ENCODE measurements around the gene MCFD2.

- PRO-cap, result no peak
These were observed 17.3 kb downstream of the PRKCE start for GRCh38 chr2:45668486-45669436.

- PRO-cap, result no peak
These were observed 185.3 kb downstream of the PRKCE start for GRCh38 chr2:45836498-45837530.

- PRO-cap, result no peak
These were observed 275.3 kb downstream of the PRKCE start for GRCh38 chr2:45926575-45927453.

GRCh38 chr2:46029237-46030358, 267.6 kb upstream of the EPAS1 start:
- PRO-cap, result no peak

GRCh38 chr2:46188353-46188702, 108.9 kb upstream of the EPAS1 start:
- PRO-cap, result no peak

DNA sequence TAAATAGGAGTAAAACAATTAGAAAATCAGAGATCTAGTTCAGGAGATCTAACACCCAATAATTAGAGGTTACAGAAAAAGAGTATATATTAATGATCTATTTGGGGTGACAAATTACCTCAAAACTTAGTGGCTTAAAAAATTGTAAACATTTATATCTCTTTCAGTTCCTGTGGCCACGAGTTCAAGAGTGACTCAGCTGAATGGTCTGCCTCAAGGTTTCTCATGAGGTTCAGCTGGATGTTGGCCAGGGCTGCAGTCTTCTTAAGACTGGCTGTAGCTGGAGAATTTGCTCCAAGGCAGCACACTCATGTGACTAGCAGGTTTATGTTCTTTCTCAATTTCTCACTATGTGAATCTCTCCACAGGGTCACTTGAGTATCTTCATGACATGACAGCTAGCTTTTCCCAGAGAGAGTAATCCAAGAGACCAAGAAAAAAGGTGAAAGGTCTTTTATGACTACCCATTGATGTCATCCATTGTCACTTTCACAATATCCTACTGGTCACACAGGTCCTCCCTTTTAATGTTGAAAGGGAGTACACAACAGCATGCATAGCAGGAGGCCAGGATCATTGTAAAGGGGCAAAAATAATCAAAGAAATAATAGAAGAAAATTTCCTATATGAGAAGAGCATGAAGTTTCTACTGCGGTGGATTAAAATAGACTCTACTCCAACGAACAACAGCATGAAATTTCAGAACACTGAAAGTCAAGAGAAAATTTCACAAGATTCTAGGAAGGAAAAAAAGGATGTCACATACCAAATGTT, 72.4 kb upstream of the EPAS1 start:
- PRO-cap, result no peak

DNA sequence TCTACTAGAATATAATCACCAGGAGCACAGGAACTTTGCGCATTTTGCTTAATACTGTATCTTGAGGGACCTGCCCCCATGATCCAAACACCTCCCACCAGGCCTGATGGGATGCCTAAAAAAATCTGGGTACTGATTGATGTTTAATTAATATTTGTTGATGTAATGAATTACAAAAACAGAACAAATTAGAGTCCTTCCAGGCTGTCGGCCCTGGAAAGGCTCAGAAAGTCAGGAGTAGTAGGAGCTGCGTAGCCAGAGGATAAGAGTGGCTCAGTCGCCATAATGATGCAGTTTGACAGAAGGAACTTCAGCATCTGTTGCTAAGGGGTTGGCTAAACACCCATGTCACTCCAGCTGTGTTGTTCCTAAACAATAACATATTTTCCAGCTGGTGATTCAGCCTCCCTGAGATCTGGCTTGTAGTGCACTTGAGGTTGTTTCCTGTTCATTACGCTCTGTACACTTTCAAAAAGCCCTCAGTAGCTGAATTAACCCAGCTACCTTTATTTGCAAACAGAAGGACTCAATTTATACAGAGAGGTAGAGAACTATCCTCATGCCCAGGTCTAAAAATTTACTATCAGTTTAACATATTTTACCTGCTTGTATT, 39.8 kb upstream of the EPAS1 start:
- PRO-cap, result no peak

DNA sequence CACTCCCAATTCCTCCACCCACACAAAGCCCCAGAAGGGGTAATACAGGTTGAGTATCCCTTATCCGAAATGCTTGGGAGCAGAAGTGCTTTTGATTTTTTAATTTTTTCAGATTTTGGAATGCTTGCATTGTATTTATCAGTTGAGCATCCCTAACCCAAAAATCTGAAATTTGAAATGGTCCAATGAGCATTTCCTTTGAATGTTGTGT, 51.3 kb downstream of the EPAS1 start:
- PRO-cap, result no peak

DNA sequence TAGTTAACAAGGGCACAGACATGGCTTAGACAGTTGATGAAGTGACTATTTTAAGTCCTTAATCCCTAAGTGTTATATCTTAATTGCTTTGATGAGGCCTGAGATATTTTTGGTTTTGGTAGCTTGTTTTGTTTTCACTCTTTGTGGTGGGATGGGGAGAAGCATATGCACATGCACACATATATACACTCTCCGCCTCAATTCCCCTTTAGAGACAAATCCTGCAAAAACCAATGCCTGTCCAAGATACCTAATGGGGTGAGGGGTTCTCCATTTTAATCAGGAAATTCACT, 66.7 kb downstream of the EPAS1 start:
- PRO-cap, result no peak

DNA sequence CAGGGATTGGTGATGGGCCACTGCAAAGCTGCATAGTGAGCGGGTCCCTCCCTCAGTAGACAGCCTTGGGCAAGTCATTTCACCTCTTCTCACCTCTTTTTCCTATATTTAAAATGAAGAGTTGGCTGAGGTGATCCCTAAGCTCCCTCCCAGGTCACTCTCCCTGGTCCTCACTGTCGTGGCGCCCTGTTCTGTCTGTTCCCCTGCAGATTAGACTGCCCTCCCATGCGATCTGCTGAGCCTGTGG, 78.1 kb downstream of the EPAS1 start:
- PRO-cap, result no peak

- PRO-cap, result no peak
These were observed 119.6 kb downstream of the EPAS1 start for GRCh38 chr2:46416763-46417263.

DNA sequence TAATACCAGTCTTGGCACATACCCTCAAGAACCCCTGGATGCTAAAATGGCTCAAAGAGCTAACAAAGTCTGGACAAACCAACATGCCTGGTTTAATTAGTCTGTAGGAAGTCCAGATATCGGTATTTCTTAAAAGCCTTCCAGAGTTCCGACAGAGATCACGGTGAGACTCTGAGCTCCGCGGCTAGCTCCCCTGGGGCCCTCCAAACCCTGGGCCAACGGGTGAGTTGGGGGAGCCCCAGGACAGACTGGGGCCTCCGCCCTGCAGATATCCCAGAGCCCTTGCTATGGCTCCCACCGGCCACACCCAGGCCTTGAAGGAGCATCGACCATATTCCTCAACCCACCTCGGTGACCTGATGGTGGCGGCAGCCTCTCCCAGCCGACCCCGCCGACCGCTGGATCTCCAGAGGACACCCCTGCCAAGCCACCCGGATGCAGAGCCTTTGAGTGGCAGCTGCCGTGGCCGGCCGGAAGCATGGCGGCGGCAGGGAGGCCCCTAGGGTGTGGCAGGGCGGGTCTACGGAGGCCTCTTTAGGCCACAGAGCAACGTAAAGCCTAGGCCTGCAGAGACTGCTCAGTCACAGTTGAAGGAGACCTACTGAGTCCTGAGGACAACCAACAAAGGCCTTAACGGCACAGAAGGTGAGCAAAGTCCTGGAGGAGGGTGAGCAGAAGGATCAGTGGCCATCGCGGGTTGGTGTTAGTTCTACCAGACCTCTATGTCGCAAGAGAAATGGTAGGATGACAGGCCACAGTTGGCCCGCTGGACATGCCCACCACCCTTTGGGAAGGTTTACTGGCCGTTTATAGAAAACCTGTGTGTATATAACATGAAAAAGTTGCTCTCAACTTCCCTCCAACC, 113.4 kb upstream of the RHOQ start:
- PRO-cap, result no peak

- PRO-cap, result no peak
These were observed 21.1 kb upstream of the RHOQ start for GRCh38 chr2:46521145-46521597.

- PRO-cap, result no peak
These were observed 2.9 kb upstream of the ATP6V1E2 start for GRCh38 chr2:46545215-46545810.

- PRO-cap, result no peak
These were observed 39.5 kb downstream of the CRIPT start for GRCh38 chr2:46656523-46657007.

GRCh38 chr2:46759223-46759812, 60.2 kb downstream of the SOCS5 start:
- PRO-cap, result no peak

DNA sequence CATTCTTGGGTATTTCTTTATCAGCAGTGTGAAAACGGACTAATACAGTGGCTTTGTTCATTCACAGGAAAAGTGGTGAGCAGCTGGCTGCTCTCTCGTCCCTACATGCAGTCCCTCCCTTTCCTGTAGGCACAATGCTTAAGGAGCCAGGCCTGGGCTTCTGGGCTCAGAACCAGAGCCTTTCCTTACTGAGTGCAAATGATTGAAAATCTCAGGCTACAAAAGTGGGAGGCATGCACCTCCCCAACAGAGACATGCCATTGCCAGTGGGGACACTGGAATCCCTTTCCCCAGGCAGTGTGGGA, 61.4 kb downstream of the MCFD2 start:
- PRO-cap, result no peak

GRCh38 chr2:46915617-46916552, at the start of gene MCFD2:
Gene MCFD2 (minus strand): TSS chr2:46915806.
- PRO-cap, result bidirectional peak, plus-strand start at chr2:46915914, minus-strand start at chr2:46915789

- PRO-cap, result no peak
These were observed 63.1 kb downstream of the TTC7A start for GRCh38 chr2:47003958-47004709.

GRCh38 chr2:47015655-47016240, 74.7 kb downstream of the TTC7A start:
- PRO-cap, result no peak